Measurements from ENCODE around the gene CPN2.

DNA sequence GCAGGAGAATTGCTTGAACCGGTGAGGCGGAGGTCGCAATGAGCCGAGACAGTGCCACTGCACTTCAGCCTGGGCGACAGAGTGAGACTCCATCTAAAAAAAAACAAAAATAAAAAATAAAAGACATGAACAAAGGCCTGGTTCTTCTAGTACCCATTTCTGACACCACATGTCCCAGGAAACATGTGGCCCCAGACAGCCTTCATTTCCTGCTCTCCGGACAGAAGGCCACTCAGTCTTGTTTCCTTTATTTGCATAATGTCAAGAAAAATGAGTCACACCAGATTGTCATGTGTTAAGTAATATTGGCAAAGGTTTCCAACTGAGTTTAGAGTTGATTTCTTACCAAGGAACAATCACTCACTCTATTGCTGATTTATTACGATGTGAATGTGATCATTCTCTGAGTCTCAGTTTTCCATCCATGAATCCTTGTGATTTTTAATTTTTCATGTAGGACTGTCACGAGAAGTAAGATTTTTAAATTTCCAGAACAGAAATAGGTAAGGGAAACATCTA is 130.8 kb upstream of the HES1 start:
- PRO-cap, 7 experiments, result no peak in any of the 7 experiments

DNA sequence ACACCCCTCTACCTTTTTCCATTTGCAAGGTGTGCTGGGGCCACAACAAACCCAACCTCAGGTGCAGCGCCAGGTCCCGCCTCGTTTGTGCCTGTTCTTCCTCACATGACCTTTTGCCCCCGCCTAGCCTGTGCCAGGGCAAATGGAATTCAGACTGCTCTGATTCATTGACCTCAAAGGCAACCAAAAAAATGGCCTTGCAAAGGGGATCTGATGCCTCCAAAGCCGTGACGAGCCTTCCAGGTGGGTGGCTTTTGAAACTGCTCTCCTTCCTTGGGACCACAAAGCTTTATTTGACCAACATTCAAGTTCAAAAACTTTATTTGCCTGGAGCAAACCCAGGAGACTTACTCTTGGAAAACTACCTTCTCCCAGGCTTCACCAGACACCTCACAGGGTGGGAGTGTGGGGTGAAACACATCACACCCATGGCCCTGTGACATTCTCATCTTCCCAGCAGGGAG is 104.0 kb upstream of the HES1 start:
- PRO-cap, 7 experiments, result no peak in any of the 7 experiments

DNA sequence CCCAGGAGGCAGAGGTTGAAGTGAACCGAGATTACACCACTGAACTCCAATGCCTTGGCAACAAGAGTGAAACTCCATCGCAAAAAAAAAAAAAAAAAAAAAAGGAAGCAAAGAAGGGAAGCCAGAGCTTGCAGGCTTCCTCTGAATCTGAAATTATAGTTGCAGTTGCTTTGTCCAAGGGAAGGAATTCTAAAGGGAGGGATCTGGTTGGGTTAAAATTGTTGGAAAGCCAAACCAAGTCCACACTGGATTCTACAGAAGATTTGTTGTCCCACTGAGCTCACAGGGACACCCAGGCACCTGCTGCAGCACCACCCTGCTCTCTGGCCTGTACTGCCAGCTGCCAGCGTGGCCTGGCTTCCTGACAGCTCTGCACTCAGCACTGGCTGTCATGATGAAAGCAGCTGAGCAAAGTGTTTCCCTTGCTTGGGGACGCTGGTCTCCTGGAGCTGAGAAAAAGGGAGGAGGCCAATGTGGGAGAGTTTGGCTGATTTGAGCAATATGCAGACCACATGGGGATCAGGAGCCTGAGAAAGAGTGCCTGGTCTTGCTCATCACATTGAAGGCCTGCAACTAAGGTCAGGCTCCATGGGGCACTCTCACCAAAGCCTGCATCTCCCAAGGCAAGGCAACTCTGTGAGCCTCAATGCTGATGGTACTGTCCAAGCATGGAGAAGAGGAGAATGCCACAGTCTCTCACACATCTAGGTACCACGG is 88.7 kb upstream of the HES1 start:
- PRO-cap, 7 experiments, result no peak in any of the 7 experiments

DNA sequence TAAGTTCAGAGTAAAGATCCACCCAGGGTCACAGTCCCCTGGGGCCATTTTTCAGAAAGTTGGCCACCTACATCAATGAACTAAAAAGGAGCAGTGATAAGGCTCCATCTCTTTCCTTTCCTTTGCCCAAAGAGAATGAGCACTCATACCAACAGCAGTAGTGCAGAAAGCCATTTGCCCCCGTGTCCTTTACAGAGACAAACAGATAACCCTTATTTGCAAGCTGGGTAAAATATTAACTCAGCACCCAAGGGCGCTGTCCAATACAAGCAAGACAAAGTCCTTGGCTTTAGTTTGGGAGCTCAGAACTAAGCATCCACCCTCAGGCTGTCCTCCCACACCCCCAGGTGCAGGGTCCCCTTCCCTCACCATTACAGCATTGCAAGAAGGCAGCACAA is 34.4 kb upstream of the HES1 start:
- PRO-cap, 7 experiments, result no peak in any of the 7 experiments

DNA sequence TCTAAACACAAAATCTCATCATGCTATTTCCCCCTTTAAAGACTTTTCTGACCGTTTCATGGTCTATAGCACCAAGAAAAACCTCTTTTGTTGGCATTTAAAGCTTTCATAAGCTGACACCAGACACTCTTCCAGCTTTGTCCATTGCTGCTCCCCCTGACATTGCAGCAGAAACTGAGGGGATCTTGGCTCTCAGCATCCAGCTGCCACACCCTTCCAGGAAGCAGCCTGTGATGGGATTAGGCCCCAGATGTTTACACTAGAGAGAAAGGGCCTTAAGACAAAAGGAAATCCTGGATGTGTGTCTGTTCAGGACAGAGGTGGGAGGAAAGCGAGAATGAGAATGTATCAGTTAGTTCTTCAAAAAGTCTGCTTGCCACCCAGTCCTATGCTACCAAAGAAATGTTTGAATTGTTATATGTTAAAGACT is 58.7 kb downstream of the HES1 start:
- PRO-cap, 7 experiments, result no peak in any of the 7 experiments

GRCh38 chr3:194206257-194206805 is 70.4 kb downstream of the HES1 start:
- PRO-cap, 7 experiments, result no peak in any of the 7 experiments

GRCh38 chr3:194274277-194274930 is 76.7 kb downstream of the CPN2 start:
- PRO-cap, 7 experiments, result no peak in any of the 7 experiments

- PRO-cap, 7 experiments, result no peak in any of the 7 experiments
Measured at GRCh38 chr3:194351026-194351896, at the start of gene CPN2. Gene CPN2 (minus strand): TSS chr3:194351328.

DNA sequence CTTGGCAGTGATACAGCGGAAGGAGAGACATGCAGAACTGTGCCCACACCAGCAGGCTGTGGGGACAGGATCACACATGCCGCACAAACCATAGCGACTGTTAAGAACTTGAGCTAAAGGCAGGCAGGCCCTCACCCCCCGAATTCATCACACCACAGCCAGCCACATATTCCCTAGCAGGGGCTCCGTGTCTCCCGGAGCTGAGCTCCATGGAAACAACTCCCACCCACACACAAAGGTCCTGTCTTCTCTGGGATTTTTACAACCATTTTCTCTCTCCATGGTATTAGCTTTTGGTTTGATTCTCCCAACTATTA is 3.0 kb upstream of the GP5 start:
- PRO-cap, 7 experiments, result no peak in any of the 7 experiments

DNA sequence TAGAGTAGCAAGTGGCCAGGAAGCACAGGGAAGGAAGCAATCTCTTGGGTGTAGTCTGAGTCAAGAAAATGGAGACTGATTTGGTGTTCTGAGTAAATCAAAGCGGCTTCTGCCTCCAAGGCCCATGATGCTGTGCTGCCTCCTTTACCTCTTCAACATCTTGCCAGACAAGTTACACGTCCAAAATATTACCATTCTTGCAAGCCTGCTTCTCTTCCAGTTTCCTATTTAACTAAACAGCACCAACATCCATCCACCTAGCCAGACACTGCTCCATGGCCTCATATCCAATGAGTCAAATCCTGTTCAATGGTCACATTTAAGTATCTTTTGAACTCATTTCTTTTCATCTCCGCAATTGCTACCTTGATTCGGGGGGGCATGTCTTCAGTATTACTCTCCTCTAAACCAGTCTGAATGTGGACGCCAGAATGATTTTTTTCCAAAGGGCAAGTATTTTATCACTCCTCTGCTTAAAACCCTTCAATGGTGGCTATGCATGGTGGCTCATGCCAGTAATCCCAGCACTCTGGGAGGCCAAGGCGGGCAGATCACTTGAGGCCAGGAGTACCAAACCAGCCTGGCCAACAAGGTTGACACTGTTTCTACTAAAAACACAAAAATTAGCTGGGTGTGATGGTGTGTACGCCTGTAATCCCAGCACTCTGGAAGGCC is 35.1 kb downstream of the ATP13A3 start:
- PRO-cap, 7 experiments, result no peak in any of the 7 experiments

DNA sequence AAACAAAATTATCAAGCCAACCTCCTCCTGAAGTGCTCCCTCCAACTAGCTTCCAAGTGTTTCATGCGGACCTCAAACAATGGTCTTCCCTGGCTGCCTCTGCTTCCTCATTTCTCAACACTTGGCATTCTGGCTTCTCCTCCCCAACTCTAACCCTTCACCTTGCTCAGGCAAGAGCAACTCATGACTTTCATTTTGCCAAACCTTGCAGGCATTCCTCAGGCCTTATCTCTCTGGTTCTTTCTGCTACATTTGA is 1.5 kb upstream of the ATP13A3 start:
- PRO-cap, 7 experiments, result no peak in any of the 7 experiments

- PRO-cap, 7 experiments, result no peak in any of the 7 experiments
Measured at GRCh38 chr3:194494032-194494634, 7.3 kb upstream of the ATP13A3 start.

DNA sequence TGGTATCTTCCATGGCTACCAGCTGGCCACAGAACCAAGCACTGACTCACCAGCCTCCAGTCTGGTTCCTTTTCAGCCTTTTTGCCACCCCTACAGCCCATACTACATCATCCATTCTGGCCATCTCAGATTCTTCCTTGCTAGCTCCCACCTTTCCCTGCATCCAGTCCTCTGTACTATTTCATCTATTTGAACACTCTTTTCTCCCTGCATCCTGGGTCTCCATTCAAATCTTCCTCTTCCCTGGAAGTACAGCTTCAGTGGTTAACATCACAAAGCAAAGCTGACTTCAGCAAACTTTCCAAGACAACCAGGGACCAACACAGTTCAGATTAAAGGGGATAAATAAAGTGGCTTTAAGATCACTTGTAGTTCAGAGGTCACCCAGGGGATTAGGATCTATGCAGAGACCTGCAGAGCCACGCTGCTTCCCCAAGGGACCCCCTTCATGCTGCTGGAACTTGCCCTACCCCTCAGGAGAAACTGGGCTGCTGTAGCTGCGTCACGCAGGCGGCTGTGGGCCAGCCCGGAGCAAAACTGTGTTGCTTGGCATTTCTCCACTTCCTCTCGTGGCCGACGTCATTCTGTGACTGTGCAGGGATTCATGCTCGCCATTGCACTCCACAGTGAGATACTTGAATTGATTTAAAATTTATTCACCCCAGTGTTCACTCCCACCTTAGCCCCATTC is 46.0 kb downstream of the TMEM44 start:
- PRO-cap, 7 experiments, result no peak in any of the 7 experiments

GRCh38 chr3:194608794-194609245 is 24.4 kb downstream of the TMEM44 start:
- PRO-cap, 7 experiments, result no peak in any of the 7 experiments

GRCh38 chr3:194689275-194689749 is 3.6 kb downstream of the FAM43A start:
- PRO-cap, 7 experiments, result no peak in any of the 7 experiments

GRCh38 chr3:194769007-194769242 is 83.2 kb downstream of the FAM43A start:
- PRO-cap, 7 experiments, result peak in 7 of 7 experiments; most common minus-strand start chr3:194769132 (in 6)

GRCh38 chr3:194824583-194825172 is 139.0 kb downstream of the FAM43A start:
- PRO-cap, 7 experiments, result no peak in any of the 7 experiments

GRCh38 chr3:194856233-194856697 is 170.6 kb downstream of the FAM43A start:
- PRO-cap, 7 experiments, result no peak in any of the 7 experiments

- PRO-cap, 7 experiments, result no peak in any of the 7 experiments
Measured at GRCh38 chr3:194940051-194940537, 254.4 kb downstream of the FAM43A start.

DNA sequence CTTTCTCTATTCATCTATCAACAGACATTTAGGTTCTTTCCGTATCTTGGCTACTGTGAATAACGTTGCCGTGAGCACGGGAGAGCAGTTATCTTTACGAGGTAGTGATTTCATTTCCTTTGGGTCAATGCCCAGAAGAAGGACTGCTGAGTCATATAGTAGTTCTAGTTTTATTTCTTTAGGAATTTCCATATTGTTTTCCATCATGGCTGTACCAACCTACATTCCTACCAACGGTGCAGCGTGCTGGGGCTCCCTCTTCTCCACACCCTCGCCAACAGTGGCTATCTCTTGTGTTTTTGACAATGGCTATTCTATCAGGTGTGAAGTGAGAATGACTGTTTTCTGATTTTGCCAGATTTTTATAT is 168.3 kb downstream of the XXYLT1 start:
- PRO-cap, 7 experiments, result no peak in any of the 7 experiments